ENCODE measurements around a stretch of chrX.

GRCh38 chrX:50093738-50094096 lies 107.1 kb downstream of the AKAP4 start:
- PRO-cap = no peak
- RAMPAGE, long total RNA = no peak

GRCh38 chrX:50117577-50117990 lies 83.2 kb downstream of the AKAP4 start:
- PRO-cap = no peak
- RAMPAGE, long total RNA = no peak

DNA sequence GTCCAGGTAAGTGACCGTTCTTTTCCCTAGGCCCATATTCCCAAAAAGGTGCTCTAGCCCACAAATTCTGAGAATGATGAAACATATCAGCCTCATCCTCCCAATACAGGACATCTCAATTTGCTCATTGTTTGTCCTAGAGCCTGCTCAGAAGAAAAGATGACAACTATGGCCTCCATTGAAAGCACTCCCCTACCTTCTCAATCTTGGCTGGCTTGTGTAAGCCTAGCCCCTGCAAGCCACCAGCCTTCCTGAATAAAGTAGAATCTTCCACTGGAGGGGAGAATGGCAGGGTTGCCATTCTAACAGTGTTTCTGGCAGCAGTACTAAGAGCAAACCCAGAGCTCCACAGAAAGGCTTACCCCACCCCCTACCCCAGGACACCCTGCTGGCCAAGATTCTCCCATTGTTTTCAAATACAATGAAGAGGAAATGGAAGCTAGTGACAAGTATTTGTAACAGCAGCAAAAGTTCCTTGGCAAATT lies 124.0 kb upstream of the DGKK start:
- PRO-cap = no peak
- RAMPAGE, long total RNA = no peak

- PRO-cap = bidirectional peak, plus-strand start at chrX:50619436, minus-strand start at chrX:50619331
- RAMPAGE, long total RNA = no peak
Observed at GRCh38 chrX:50619042-50619705, 148.5 kb upstream of the DGKK start.

DNA sequence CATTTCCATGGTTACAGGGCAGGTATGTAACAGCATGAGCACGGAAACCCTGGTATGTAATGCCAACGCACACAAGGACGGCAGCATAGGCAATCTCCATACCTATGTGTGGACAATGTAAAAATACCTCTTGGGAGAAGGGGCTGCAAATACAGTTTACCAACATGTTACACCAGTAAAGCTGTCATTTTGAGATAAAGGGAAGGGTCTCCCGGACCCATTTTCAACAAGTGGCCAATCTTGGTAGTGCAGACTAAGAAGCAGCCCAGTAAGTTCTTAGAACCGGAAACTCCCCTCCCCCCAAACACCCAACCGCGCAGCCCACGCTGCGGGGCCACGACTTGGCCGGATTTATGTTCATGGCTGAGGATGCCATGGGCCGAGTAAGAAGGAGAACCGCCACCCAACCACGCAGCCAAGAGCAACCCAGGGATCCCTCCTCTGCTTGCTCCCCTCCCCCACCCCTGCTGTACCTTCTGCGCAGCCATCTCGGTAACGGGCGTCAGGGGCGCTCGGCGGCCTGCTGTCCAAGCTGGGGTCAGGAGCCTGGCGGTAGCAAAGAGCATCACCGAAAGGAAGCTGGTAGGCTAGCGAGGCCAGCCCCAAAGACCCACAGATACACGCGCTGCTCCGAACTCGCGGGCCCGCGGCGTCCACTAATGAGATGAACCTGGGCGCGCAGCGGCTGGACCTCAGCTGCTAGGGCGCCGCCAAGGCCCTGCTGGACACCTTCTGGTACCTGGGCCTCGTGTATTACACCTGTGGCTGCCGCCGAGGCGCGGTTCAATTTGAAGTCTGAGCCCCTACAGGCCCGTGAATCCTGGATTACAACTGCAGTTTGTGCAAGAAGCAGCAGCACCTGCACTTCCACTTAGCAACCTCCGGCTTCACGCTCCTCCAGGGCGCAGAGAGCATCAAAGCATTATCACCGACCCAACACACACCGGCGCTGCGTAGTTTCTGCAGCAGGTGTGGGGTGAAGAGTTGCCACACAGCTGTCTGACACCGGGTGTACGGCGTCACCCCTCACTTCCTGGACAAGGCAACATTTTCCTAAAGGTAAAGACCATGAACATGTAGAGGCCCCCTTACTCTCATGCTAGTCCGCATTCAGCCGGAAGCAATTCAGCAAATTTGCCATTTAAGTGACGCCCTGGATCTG lies 10.7 kb upstream of the EZHIP start:
- PRO-cap = no peak
- RAMPAGE, long total RNA = no peak

- PRO-cap = bidirectional peak, plus-strand start at chrX:53082367, minus-strand start at chrX:53082110
- RAMPAGE, long total RNA = no peak
Observed at GRCh38 chrX:53081642-53082276, 408 bp upstream of the TSPYL2 start.

DNA sequence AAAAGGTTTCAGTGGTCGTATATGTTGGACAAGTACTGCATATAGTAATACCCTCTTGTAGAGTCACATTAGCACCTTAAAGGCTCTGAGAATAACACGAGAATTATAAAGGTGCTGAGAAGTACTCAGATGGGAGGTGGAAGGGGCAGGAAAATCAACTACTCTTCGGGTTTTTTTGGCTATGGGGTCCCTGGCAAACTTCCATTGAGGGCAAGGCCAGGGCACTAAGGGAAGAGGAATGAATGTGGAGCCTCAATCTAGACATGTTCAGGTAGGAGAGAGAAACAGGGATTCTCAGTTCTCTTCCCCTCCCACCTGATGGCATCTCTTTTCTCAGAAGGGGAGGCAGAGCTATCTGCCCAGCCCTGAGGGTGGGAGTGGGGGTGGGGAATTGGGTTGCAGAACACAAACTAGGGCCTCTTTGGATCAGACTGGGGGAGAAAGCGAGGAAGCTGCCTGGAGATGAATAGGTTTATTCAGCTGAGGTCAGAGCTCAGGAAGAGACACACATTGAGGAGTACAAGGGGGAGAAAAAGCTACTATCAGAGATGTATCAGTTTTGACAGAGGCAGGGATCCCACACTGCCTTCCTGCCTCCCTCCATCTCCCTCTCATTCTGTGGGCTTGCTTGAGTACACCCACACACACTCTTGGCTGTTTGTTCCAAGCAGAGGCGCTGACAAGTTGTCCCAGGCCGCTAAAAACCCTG lies 5.0 kb downstream of the TSPYL2 start:
- PRO-cap = no peak
- RAMPAGE, long total RNA = no peak

GRCh38 chrX:53287396-53288902 lies 33.2 kb downstream of the IQSEC2 start:
- PRO-cap = unidirectional peak, minus-strand start at chrX:53287659
- RAMPAGE, long total RNA = no peak

GRCh38 chrX:53306671-53307067 lies 14.5 kb downstream of the IQSEC2 start:
- PRO-cap = no peak
- RAMPAGE, long total RNA = no peak

- PRO-cap = no peak
- RAMPAGE, long total RNA = no peak
Observed at GRCh38 chrX:53404656-53405736, 17.5 kb downstream of the SMC1A start.

DNA sequence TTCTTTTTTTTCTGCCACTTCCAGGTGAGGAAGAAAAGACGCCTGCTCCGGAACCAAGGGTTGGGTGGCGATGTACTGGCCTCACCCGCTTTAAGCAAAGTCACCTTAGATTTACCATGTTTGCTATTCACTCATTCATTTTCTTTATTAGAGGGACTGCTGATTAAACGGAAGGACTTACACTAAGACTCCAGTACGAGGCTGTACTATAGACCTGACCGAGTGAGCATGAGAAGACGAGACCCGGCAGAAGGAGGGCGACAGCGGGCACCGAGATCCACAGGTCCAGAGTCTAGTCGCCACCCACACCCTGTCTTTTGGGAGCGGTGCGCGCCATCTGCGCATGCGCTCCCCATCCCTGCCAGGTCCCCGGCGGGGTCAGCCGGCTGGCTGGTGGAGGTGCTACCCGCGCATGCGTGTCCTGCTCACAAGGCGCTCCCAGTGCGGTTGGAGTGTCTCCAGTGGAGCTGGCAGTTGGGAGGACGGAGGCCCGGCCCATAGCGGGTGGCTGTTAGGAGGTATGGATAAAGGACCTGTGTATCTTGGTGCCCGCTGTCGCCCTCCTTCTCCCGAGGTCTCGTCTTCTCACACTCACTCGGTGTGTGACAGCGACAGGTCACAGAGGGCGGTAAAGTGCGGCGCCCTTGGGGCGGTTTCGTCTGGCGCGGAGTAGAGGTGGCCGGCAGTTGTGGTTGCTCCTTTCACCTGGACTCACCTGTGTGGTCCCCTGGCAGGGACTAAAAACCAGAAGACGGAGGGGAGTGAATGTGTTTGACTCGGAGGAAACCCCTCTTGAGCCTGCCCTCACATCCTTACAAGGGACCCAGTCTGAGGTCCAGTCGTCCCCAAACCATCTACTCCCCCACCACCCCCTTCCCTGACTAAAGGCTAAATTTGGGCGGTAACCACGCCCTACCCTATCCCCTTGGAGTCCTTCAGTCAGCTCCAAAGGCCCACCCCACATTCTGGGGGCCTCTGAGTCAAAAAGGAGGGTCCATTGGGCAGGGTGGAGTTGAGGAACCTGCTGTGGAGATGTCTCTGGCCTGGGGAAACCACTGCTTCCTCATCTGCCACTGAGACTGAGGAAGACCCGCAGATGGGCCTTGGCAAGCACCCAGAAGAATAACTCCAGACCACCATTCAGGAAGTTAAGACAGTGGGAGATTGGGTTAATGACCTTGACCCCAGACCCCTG lies 7.6 kb upstream of the HSD17B10 start:
- PRO-cap = bidirectional peak, plus-strand start at position 461 of the sequence, minus-strand start at position 292 of the sequence
- RAMPAGE, long total RNA = no peak

DNA sequence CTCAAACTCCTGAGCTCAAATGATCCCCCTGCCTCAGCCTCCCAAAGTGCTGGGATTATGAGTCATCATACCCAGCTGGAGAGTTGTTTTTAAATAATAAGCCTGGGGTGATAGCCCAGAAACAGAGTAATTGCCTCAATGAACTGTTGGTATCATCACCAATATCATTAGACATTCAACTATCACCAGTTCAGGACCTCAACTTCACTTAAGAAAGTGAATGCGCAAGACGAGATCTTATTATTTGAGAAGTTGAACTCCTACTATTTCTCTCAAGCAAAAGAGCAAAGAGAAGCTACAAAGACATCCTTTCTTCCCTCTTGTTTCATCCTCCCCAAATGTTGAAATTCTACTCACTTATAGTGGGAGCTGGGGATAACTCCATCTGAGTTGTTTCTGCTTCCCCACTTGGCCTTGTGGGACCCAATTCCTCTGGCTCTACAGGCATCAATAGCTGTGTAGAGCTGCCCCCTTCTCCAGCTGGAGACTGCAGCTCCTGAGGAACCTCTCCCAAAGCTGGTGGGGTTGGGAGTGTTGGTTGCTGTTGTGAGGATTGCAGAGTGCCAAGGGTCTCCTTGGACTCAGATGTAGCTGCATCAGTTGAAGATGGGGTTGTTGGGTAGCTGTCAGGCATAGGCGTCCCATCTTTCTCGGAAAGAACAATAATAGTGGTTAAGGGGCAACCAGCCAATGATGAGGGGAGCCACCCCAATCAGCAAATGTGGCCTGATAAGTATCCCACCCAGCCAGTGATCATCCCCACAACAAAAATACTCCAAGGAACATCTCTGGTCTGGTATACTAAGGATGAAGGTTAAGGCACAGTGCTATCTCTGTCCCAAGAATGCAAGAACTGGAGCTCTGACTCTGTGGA lies 120.3 kb upstream of the HSD17B10 start:
- PRO-cap = no peak
- RAMPAGE, long total RNA = no peak

GRCh38 chrX:53590781-53591239 lies 95.7 kb downstream of the HUWE1 start:
- PRO-cap = no peak
- RAMPAGE, long total RNA = no peak

GRCh38 chrX:53831936-53832320 lies 145.4 kb upstream of the HUWE1 start:
- PRO-cap = no peak
- RAMPAGE, long total RNA = no peak

- PRO-cap = no peak
- RAMPAGE, long total RNA = no peak
Observed at GRCh38 chrX:54419754-54420187, 20.4 kb upstream of the TSR2 start.

GRCh38 chrX:54474386-54474903 lies 21.6 kb downstream of the FGD1 start:
- PRO-cap = no peak
- RAMPAGE, long total RNA = no peak

GRCh38 chrX:54483004-54483685 lies 12.9 kb downstream of the FGD1 start:
- PRO-cap = no peak
- RAMPAGE, long total RNA = no peak

DNA sequence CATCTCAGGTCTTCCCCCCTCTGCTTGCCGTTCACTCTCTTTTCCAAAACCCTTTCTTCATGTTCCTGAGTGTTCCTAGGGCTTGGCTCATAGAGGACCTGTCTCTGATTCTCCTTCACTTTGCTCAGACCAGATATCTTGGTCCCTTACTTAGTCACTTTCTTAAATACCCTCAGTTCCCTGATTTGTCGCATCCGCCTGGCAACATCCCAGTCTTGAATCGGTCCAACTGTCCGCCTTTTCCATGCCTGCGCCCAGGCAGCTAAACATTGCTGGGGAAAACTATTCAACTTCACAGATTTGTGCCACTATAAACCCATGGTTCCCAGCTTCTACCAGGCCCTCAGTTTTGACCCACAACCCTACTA lies 371 bp upstream of the FGD1 start:
- PRO-cap = no peak
- RAMPAGE, long total RNA = no peak

DNA sequence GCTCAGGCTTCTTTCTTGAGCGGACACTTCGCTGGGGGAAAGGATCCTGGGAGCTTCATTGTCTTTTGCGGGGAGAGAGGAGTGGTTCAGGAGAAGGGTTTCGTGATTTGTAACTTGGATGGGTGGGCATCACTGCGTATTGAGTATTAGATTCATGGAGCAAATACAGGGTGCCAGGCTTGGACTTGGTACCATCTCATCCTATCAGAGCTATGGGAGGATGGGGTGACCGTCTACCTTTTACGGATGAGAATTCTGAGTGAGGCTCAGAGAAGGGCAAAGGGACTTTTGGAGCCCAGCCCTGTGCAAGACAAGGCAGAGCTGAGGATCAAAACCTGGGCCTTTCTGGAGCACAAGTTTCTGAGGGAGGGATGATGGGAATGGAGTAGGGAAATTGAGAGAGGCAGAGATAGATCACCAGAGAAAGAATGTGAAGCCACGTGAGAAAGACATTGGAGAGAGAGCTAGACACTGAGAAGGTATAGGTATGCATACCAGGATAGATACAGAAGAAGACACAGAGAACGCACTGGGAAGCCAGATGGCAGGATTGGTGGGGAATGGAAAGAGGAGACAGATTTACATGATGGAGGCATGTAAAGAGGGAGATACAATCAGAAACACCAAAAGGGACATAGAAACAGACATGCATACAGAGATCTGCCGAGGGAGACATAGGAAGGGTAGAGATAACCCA lies 18.5 kb downstream of the GNL3L start:
- PRO-cap = no peak
- RAMPAGE, long total RNA = no peak

GRCh38 chrX:55210813-55211432 lies 9.2 kb upstream of the PAGE5 start:
- PRO-cap = no peak
- RAMPAGE, long total RNA = no peak

Data from urinary bladder (tissue), 3 donors.